Right lobe of liver (tissue), 4 donors: ENCODE measurements around a stretch of chr5.

DNA sequence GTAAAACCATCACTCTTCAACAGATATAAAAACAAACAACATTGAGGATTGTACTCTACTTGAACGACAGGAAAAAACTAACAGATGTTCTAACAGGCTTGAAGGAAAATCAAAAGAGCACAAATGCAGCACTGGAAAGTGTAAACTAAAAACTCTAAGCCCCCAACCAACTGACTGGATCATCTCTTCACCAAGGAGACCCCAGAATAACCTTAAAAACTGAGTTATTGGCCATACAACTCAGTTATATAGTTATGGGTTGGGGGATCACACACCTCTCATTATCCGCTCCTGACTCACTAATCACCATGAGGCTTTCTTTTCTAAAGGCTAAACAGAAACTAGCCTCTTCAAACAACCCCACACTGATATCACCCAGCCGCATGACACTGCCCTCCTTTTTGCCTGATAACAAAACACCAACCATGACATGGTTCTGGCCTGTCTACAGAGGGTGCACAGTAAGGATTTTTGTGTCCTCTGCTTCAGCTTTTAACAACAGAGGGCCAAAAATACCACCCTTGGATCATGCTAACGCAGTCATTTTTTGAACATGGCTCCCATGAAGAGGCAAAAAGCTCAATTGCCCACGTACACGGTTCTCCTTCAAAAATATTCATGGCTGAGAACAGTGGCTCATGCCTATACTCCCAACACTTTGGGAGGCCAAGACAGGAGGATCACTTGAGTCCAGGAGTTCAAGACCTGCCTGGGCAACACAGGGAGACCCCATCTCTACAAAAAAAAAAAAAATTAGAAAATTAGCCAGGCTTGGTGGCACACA lies 4.1 kb downstream of the CMBL start:
- PRO-cap, 4 experiments = peak in 3 of 4 experiments; most common plus-strand start position 431 of the sequence (in 3); most common minus-strand start position 283 of the sequence (in 1)
- RAMPAGE, long total RNA, 2 experiments = no peak in any of the 2 experiments

DNA sequence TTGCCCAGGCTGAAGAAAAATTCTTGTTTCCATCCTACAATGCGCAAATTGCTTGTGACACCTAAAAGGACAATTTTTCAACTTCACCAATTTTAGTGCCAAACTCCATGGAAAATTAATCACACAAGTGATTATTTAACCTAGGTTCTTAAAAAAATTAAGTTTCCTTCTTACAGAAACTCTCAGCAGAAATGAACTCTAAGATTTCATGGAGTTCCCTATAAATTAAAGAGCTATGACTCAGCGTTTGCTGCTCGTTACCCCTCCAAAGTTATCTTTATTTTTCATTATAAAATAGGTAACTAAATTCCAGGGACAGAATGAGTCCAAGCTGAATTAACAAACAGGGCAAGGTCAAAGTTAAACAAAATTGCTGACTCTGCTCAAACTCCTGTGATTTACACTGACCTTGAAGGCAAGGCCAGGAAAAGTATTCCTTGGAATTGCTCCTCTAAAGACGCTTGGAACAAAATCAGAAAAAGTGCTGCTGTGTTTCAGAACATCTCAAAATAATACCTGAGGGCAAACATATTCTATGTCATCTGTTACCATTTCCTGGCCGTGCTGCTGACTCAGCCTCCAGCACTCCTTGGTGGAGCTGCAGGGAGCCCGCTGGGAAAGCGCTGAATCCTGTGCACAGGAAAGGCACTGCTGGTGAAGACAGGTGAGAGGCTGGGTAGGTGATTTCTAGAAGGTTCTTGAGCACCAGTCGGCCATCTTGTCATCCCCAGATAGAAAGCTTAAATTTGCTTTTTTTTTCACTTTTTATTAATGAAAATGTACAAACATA lies 2.5 kb upstream of the CMBL start:
- PRO-cap, 4 experiments = peak in 1 of 4 experiments; most common minus-strand start position 632 of the sequence (in 1)
- RAMPAGE, long total RNA, 2 experiments = no peak in any of the 2 experiments

DNA sequence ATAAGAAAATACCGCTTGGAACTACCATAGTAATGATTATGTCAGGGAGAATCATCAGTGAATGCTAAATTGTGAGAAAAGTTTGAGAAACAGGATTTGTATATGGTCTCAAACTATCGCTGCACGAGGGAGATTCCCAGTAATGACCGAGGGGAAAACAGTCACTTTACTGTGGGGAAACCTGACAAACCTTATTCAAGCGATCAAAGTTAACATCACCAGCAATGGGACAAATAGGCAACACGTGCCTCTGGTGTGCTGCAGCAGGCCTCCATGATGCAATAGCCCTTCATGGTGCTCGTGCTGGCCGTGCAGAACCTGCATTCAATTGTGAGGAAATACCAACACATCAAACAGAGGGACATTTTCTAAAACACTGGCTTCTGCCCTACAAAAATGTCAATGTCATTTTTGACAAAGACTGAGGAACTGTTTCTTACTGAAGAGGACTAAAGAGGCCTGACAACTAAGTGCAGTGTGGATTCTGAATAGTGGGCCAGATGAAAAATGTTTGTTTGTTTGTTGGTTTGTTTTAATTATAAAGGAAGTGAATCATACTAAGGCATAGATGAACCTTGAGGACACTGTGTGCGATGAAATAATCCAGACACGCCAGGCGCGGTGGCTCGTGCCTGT lies 17.7 kb upstream of the MARCHF6 start:
- PRO-cap, 4 experiments = peak in 2 of 4 experiments; most common plus-strand start position 323 of the sequence (in 1); most common minus-strand start position 183 of the sequence (in 2)
- RAMPAGE, long total RNA, 2 experiments = no peak in any of the 2 experiments

GRCh38 chr5:10354584-10354783 lies 989 bp downstream of the MARCHF6 start:
- PRO-cap, 4 experiments = no peak in any of the 4 experiments
- RAMPAGE, long total RNA, 2 experiments = no peak in any of the 2 experiments

GRCh38 chr5:10381716-10382064 lies 28.2 kb downstream of the MARCHF6 start:
- PRO-cap, 4 experiments = no peak in any of the 4 experiments
- RAMPAGE, long total RNA, 2 experiments = no peak in any of the 2 experiments

- PRO-cap, 4 experiments = no peak in any of the 4 experiments
- RAMPAGE, long total RNA, 2 experiments = no peak in any of the 2 experiments
Observed at GRCh38 chr5:10390198-10390615, 36.7 kb downstream of the MARCHF6 start.

DNA sequence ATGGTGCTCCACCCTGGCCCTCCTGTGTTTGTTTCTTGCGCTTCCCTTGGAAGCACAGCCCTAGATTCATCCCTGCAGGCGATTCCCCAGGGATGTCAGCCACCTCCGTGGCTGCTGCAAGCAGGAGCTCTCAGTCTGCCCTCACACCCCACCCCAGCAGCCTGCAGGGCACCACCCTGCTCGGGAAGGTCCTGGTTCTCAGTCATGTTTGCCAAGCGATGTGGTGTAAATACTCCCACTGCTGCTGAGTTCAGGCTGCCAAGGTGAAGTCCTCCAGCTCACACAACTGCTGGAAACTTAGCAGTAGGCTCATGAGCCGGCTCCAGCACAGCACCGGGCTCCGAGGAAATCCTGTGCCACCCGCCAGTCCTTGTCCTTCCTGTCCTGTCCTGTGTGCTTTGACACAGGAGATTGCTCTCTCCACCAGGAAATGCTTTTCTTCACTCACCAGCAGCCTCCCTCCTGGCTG lies 16.2 kb downstream of the ROPN1L start:
- PRO-cap, 4 experiments = peak in 1 of 4 experiments; most common plus-strand start position 253 of the sequence (in 1); most common minus-strand start position 200 of the sequence (in 1)
- RAMPAGE, long total RNA, 2 experiments = no peak in any of the 2 experiments

DNA sequence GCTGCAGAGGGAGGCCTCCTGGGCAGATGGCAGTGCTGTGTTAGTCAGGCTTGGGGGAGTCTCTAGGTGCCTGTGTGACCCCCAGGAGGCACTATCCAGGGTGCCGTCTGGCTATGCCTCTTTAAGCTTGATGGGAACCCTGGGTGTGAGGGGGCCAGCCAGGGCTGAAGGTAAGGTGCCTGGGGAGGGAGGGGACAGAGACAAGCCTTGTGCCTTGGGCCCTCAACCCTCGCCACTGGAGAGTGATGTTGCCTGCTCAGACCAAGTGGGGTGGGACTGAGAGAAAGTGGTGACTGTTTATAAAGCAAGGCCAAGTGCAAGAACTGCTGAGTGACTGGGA lies 11.2 kb upstream of the ANKRD33B start:
- PRO-cap, 4 experiments = no peak in any of the 4 experiments
- RAMPAGE, long total RNA, 2 experiments = no peak in any of the 2 experiments

DNA sequence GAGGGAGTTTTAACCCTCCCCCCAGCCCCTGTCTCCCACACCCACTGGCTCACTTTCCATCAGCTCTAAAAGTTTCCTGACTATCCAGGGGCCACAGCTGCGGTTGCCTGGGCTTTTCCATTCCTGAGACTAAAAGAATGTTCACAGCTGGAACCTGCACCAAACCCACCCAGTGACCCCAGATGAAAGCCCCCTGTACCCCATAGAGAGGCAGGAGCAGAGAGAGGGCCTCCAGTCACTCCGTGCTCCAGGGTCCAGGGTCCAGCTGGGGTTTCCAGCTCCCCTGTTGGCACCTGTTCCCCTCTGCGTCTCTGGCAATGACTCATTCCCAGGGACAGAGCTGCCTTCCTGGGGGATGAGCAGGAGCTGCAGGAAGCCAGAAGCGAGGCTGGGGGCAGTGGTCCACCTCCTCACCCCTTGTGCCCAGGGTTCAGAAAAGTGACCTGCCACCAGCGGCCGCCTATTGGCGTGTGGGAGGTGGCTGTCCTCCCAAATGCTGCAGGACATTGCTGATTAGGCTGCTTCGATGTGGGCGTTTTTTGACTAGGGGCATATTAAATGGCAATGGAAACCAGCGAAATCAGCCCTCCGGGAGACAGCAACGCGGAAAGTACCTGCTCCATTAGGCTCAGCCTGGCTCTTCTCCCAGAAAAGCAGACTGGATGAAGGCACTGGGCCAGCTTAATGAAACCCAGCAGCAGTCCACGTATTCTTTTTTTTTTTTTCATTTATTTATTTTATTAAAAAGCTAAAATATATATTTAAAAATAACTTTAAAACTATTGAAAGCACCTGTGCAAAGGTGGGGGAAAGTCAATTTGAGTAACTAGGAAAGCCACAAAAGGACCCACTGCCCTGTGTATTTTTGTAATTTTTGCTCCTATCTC lies 97.4 kb downstream of the DAP start:
- PRO-cap, 4 experiments = peak in 4 of 4 experiments; most common plus-strand start position 471 of the sequence (in 2); most common minus-strand start position 248 of the sequence (in 3)
- RAMPAGE, long total RNA, 2 experiments = no peak in any of the 2 experiments

DNA sequence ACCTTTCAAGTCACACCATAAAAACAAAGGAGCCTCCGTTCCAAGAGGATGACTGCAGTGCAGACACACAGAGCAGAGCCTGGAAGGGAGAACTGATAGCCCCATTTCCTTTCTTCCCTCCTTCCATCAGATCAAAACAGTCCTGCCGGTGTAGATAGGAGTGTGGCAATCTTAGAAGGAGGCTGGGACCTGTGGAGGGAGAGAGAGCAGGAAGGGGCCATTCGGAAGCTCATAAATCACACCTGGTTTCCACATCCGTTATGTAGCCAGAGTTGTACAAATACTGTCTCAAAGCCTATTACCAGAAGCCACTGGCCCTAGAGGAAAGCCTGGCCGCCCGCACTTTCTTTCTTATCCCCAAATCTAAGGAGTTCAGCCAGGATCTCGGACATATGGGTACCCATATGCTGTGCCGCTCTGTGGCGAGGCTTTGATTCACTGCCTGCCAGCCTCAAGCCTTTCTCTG lies 26.9 kb downstream of the DAP start:
- PRO-cap, 4 experiments = no peak in any of the 4 experiments
- RAMPAGE, long total RNA, 2 experiments = no peak in any of the 2 experiments

- PRO-cap, 4 experiments = no peak in any of the 4 experiments
- RAMPAGE, long total RNA, 2 experiments = no peak in any of the 2 experiments
Observed at GRCh38 chr5:10744756-10745113, 16.3 kb downstream of the DAP start.

DNA sequence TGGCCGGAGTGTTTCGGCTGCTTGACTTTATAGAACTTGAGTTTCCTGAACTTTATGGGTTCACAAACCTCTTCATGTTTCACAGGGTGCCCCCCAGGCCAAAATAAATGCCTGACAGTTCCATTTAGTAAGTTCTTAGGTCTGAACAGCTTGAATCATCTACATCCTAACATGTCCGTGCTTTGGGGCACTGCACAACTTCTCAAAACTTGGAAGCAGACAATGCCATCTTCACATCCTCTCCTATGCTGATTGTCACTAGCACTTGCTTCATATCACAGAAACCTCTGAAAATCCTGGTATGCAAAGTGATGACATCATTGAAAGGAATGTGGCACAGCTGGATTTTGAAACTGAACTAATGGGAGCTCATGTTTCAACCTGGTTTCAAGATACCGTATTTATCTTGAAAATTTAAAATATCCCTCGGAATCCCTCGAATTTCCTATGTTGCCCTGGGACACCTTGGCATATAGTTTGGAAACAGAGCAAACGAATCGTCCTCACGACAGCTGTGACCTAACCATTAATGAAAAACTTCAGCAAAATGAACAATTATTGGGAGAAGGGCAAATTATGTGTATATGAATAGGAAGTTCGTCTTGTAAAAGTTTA lies 490.2 kb upstream of the DAP start:
- PRO-cap, 4 experiments = no peak in any of the 4 experiments
- RAMPAGE, long total RNA, 2 experiments = no peak in any of the 2 experiments

DNA sequence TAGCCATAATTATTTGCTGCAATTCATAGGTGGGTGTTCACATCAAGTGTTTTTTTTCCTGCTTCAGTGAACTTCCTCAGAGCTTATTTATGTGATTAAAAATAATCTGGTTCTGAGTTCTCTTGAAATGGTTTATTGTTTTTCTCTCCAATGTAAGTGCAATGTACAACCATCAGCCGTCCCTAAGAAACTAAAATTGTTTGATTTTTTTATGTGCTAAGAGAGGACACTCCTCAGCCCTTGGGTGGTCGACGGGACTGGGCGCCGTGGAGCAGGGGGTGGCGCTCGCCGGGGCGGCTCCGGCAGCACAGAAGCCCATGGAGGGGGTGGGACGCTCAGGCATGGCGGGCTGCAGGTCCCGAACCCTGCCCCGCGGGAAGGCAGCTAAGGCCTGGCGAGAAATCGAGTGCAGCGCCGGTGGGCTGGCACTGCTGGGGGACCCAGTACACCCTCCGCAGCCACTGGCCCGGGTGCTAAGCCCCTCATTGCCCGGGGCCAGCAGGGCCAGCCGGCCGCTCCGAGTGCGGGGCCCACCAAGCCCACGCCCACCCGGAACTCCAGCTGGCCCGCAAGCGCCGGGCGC lies 669.6 kb upstream of the CTNND2 start:
- PRO-cap, 4 experiments = no peak in any of the 4 experiments
- RAMPAGE, long total RNA, 2 experiments = no peak in any of the 2 experiments

DNA sequence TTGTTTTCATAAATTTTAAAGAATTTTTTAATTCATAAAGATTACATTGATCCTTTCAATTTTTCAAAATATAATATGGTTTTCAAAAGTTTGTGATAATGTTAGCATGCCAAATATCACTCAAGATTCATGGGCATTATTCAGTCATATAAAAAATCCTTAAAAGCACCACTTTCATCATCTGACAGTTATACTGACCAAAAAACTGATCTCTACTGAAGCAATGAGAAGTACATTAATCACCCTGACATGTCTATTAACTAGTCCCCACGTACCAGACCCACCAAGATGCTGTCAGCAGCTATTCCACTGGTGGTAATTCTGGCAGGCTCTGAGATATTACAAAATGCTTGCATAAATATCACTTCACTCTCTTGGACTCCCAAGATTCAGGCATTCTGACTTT lies 717.1 kb downstream of the DNAH5 start:
- PRO-cap, 4 experiments = no peak in any of the 4 experiments
- RAMPAGE, long total RNA, 2 experiments = no peak in any of the 2 experiments

GRCh38 chr5:13354476-13354737 lies 590.1 kb downstream of the DNAH5 start:
- PRO-cap, 4 experiments = no peak in any of the 4 experiments
- RAMPAGE, long total RNA, 2 experiments = no peak in any of the 2 experiments

DNA sequence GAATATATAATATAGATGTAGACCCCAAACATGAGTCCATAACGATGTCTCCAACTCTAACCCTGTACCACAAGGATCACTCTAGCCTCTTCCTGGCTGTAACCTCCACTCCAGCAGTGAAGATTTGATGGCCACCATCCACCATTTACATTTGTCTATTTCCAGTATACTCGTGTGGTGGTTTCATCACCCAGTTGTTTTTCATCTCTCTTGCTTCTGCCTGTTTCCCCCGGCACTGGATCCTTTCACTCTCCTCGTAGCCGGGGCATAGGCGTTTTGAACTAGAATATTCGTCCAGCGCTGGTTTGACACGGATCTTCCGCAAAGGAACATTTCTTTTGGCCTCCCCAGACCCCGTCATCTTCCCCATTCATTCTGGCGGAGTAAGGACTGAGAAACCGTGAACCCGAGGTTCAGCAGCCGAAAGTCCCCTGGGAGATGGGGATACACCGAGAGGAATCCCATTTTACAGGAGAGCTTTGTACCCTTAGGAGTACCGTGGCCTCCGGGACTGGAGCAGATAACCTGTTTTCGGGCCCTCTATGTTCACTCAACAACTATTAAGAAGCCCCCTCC lies 760 bp upstream of the TRIO start:
- PRO-cap, 4 experiments = no peak in any of the 4 experiments
- RAMPAGE, long total RNA, 2 experiments = no peak in any of the 2 experiments

- PRO-cap, 4 experiments = no peak in any of the 4 experiments
- RAMPAGE, long total RNA, 2 experiments = no peak in any of the 2 experiments
Observed at GRCh38 chr5:14249985-14250343, 106.8 kb downstream of the TRIO start.

- PRO-cap, 4 experiments = peak in 1 of 4 experiments; most common plus-strand start chr5:14268478 (in 1); most common minus-strand start chr5:14268316 (in 1)
- RAMPAGE, long total RNA, 2 experiments = no peak in any of the 2 experiments
Observed at GRCh38 chr5:14268052-14268670, 125.0 kb downstream of the TRIO start.

DNA sequence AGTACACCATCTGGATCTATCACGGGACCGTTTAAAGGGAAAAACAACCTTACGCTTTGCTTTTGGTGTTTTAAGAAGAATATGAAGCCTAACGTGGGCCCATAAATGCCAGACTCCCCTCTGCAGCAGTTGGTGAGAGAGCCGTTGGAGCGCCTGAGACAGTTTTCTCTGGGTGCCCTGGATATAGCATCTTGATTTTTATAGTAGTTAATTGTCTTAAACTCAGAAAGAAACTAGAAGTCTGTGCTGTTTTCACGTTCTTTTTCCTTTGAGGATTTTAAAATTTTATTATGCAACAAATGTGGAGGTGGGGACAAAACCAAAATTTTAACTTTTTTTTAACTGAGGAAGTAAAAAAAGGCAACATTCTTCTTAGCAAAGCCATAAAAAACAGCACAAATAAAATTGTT lies 141.9 kb upstream of the OTULINL start:
- PRO-cap, 4 experiments = no peak in any of the 4 experiments
- RAMPAGE, long total RNA, 2 experiments = no peak in any of the 2 experiments

DNA sequence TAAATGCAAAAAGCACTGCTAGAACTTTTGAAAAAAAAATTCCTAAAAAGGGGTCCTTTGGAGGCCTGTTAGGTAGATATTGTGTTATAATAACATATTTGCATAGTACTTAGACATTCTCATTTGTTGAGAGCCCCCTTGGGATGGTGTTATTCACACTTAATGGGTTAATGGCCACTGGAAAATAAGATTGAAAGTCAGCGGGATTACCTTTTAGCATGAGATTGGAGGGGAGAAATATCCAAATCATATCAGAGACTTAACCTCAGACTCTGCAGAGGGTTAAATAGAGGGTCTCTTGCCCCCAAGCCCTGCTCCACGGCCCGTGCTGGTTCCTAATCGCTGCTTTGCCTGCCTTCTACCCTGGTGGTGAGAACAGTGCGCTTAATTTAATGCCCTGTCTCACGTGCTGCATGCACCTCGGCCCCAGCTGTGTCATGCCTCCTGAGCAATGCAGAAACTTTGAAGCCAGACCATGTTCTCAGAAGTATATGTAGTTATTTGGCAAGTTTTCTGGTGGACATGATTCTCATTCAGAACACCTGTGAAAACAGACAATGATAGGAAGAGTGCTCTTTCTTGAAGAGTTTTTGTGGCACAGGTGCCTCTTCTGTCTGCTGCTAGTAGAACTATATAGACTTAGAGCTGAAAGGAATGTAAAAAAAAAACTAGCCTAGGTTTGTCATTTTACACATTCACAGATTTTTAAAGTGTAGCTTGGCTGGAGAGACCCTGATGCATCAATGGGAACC lies 1.4 kb downstream of the OTULIN start:
- PRO-cap, 4 experiments = peak in 4 of 4 experiments; most common minus-strand start position 365 of the sequence (in 4)
- RAMPAGE, long total RNA, 2 experiments = no peak in any of the 2 experiments